Endothelial cell (in vitro differentiated cells): ENCODE measurements around a stretch of chr6.

- PRO-cap = no peak
Observed at GRCh38 chr6:32977228-32977612, 8.8 kb downstream of the BRD2 start.

GRCh38 chr6:33028351-33028835, 19.0 kb upstream of the HLA-DOA start:
- PRO-cap = no peak

GRCh38 chr6:33029298-33030251, 20.2 kb upstream of the HLA-DOA start:
- PRO-cap = no peak

DNA sequence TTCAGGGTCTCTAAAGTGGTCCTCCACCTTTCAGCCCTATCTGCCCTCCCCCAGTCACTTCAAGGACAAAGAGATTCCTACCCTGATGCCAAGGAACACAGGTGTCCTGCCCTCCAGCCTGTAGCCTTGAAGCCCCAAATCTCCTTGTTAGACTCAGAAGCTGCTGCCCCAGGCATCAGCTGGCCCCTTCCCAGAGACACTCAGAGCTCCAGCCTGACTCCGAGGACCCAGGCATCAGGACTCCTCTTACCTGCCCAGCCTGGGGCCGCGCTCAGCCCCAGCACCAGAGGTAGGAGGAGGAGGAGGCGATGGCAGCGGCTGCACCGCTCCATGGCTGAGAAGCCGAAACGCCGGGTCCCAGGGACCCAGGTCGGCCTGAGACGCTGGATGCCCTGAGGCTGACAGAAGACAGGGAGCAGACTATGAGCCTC, 343 bp downstream of the COL11A2 start:
- PRO-cap = no peak

- PRO-cap = no peak
Observed at GRCh38 chr6:33211527-33212085, 3.3 kb downstream of the RING1 start.

DNA sequence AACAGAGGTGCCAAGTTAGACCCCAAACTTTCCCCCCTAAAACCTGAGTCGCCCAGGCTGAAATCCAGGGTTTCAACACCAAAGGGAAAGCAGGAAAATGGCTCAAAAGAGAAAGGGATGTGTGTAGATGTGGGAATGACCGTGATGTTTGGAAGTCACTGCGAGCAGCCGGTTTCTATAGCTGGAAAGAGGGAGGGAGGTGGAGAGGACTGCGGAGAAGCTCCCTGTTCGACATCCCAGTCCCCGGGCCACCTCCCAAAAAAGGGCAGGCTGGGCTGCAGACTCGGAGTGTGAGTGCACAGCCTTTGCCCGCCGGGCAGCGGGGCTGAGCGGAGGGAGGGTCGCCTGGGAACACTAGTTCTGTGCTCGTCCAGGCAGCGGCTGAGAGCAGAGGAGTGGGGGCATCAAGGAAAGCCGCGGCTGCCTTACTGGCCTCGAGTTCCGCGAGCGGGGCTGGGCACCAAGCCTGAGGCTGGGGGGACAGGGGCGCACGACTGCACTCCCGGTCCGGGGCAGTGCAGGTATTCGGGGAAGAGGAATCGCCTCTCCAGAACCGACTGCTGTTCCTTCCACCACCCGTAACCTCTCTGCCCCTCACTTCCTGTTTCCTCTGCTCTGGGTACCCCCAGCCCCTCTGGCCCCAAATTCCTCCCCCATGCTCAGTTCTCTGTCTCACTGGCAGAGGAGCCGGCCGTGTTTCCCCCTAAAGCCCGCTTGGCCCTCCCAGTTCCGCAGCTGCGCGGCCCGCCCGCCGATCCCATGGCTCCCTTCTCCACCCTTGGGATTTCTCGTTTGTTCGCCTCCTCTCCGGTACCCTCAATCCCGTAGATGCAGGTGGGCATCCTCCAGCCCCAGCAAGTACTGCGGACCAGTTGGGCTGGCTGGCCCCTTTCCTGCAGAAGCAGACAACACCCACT, 4.9 kb downstream of the RING1 start:
- PRO-cap = bidirectional peak, plus-strand start at position 662 of the sequence, minus-strand start at position 589 of the sequence

DNA sequence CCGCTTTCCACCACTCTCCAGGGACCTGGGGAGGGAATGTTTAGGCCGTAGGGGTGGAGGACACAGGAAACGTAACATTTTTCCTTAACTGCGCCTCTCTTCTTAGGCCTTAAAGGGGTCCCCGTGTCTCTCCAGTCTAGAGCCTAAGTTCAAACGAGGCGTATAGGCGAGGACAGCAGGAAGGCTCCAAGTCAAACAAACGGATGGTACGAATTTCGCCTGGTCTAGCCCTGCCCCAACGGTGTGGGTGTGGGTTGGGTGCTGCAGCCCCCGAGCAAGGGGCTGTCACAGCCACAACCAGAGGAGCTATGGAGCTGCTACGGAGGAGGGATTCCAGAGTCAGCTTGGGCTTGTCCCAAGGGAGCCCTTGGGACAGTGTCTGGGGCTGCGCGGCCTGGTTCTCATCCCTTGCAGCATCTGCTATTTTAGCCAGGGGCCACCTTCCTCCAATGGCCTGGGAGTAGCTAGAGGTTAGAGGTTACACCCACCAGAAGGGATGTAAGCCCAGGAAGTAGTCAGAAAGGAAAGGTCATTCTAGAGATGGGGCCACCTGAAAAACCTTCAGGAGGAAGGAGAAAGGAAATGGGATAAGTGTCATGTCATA, 21.9 kb downstream of the VPS52 start:
- PRO-cap = no peak

DNA sequence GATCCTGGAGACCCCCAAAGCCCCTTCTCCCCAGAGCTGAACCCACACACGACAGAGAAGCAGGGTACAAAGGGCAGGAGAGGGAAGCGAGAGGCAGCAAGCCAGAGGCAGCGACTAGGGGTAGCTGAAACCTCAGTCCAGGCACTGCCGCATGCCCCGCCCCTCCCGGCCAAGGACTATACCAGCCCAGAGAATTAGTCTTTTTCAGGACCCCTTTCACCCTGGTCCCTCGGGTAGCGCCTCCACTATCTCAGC, 1.4 kb downstream of the RGL2 start:
- PRO-cap = bidirectional peak, plus-strand start at position 197 of the sequence, minus-strand start at position 116 of the sequence

- PRO-cap = no peak
Observed at GRCh38 chr6:33304418-33304900, 5.7 kb upstream of the RGL2 start.

GRCh38 chr6:33319345-33319747, 1.8 kb upstream of the ZBTB22 start:
- PRO-cap = no peak

DNA sequence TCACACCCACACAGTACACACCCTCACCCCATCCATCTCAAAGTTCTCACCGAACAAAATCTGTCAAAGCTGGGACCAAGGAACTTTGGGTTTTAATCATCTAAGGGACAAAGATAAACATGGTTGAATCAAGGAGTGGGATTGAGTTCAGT, 1.2 kb downstream of the CUTA start:
- PRO-cap = no peak

DNA sequence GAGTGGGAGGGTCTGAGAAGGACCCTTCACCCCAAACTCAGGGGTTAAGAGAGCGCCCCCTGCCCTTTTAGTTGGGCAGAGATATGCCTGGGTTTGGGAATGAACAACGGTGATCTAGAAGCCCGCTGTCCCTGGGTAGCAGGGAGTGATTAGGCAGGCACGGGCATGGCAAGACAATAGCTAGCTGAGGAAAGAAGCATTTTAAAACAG, 565 bp upstream of the CUTA start:
- PRO-cap = bidirectional peak, plus-strand start at position 78 of the sequence, minus-strand start at position 147 of the sequence

DNA sequence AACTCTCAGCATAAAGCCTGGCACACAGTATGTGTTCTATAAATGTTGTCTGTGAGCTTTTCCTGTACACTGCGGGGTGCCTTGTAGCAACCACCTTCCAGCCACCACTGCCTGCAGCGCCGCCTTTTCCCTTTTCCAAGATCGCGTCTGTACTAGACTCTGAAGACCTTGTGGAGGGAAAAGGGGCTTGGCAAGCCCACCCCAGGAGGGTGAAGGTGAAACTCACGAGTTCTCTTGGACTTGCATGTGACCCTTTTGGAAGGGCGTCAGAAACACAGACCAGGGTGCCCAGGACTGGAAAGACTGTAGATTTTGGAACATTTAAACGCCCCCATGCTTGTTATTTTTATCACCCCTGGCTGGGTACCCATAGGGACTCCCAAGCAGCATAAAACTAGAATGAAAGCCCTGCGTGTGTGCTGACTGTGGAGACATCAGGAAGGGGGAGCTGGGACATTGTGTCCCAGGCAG, 8.4 kb downstream of the BAK1 start:
- PRO-cap = no peak

DNA sequence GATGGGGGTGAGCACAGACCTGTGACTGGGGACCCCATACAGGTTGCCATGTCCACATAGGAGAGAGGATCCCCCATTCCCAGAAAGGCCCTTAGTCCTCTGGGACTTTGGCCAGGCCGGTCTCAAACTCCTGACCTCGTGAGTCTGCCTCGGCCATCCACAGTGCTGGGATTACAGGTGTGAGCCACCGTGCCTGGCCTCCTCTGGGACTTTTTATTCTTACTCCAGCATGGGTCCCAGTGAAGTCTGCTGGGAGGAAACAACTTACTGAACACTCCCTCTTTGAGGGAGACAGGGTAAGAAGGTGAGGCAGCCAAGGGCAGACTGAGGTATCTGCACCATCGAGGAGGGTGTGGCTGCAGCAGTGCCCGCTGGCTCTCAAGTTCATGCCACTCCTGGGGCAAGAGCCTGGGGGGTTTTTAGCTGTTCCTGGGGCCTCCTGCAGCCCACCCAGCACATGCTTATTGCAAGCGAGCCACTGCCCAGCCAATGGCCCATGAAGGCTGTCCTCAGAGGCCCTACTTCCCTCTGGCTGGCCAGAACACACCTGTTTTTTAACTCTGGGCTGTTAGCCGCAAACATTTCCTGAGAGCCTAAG, 2.3 kb downstream of the BAK1 start:
- PRO-cap = no peak

DNA sequence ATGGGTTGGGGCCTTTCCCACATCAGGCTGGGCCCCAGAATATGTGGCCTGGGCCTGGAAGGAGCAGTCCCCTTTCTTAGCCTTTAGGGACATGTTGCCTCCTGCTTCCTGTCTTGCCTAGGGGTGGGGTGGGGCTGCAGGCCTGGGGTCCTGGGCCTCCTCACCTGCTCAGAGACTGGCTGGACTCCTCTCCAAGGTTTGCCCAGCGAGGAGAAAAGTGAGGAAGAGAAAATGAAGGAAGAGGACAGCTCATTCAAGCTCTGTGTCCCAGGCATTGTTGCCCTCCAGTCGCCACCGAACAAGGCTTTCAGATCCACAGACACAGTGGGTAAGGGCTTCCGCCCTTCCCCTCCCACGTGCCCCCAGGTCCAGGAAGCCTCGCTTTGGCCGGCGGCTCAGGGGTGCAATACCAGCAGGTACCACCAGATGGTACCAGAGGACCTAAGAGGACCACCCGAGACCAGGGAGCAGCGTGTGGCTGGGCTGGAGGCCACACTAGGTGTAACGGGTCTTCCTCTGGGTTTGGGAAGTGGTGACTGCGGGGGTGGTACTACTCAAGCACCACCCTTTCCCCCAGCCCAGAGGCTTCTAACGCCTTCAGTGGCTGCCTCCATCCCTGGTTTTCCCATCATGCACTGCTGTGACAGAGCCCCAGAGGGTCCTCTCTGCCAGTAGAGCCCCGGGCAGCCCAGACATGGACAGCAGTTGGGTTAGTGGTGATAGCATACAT, 5.5 kb upstream of the BAK1 start:
- PRO-cap = no peak

DNA sequence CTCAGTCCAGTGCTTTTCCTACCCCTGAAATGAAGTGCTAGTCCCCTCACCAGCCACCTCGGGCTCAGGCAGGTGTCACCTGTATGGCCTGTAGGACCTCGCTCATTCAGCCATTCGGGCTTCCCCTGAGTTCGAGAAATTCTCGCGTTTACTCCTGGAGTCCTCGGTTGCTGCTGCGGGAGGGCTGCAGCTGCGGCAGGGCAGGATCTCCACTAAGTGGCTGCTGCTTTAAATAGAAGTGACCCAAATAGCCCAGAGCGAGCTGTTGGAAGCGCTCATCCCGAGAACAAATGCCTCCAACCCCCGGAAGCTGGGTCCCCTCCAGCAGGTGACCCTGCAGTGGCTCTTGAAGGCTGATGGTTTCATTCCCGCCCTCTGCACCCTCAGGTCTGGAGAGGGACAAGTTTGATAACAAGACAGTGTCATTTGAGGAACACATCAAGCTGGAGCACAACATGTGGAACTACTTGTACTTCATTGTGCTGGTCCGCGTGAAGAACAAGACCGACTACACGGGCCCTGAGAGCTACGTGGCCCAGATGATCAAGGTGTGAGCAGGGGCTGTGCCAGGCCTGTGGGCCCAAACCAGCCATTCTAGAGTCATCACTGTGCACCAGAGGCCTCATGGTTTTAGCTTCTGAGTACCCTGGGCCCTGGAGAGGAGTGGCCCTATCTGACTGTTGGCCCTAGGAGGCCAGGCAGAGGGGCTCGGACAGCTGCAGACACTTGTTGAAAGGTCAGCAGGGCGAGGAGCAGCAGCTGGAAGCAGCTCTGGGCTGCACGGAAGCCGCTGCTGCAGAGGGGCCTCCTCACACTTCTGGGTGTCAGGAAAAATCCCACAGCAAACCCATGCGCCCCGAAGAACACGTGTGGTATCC, 18.1 kb downstream of the UQCC2 start:
- PRO-cap = no peak

DNA sequence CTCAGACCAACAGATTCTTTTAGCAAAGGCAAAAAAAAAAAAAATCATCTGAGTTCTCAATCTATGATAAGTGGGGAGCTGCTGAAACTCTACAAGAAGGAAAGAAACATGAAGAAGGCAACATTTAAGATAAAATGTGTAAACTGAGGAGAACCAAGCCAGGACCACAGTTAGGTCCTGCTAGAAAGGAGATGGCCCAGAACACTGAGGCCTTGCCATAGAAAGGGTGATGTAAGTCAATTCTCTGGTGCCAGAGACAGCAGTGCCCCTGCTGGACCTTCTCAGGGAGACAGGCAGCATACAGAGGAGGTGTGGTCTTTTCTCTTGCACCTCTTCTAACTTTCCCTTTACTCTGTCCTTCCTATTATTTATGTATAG, 9.2 kb downstream of the UQCC2 start:
- PRO-cap = no peak

- PRO-cap = no peak
Observed at GRCh38 chr6:33737125-33738007, 9.3 kb downstream of the IP6K3 start.

DNA sequence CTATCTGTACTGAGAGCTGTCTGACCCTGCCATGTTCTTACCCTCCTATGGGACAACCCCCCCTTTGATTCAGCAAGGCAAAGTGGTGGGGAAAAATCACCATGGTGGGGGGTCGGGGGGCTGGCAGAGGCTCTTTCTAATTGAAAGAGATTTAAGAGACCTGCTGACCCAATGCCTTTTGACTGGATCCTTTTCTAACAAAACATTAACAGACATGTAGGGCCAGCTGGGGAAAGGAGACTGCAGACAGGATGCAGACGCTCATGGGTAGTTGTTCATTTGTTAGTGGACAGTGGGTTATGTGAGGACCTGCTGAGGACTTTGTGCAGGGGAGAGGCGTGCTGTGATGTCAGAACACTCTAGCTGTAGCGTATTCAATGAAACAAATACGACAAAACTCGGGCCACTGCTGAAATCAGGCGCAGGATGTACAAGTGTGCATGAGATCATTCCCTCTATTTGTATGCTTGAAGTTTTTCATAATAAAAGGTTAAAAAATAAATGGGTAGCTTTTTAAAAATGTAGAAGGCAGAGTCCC, 1.2 kb downstream of the IP6K3 start:
- PRO-cap = no peak

DNA sequence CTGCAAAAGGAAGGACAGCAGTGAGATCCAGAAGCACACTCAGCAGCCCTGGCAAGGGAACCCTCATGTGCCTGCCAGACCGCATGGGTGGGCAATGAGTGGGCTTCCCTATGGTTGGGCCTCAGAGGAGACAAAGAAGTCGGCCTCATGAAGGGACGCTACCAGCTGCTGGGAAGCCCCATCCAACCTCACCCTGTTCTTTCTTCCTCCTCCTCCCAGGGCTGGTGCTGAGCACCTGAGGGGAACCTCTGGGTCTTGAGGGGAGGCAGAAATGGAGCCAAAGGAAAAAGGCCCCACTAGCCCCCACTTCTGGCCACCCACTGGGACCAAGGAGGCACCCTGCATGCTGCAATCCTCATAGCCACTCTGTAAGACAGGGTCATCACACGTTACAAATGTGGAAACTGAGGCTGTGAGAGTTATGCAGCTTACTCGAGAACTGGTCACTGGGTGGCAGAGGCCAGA, 18.3 kb downstream of the LEMD2 start:
- PRO-cap = no peak